OCI-LY7 (cell line): ENCODE measurements around a stretch of chr17.

- PRO-cap, result no peak
- RAMPAGE, long total RNA, result no peak
Observed at GRCh38 chr17:180466-181236, 799 bp downstream of the DOC2B start.

DNA sequence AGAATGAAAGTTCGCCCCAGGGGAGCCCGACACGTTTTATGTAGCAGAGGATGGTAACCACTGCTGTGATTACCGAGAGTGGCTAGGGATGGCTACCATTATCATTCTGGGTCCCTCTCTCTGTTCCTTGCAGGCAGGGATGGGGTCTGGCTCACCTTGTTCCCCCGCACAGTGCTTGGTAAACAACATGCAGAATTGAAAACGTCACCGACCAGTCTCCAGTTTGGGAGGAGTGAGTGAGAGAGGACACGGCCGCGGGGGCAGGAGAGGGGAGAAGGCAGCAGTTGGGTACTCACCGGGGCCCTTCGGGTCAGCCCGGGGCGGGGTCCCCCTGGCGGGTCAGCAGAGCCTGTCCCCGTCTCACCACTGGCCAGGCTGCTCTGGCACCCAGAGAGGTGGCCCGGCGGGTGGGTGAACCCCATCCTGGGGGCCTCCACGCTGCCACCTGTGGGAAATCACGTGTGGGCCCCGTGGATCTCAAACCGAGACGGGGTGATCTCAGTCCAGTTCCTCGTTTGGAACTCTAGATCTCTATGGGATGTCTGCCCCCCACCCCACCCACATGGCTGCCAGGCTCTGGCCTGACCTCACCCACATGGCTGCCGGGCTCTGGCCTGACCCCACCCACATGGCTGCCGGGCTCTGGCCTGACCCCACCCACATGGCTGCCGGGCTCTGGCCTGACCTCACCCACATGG, 34.1 kb upstream of the DOC2B start:
- PRO-cap, result no peak
- RAMPAGE, long total RNA, result no peak

DNA sequence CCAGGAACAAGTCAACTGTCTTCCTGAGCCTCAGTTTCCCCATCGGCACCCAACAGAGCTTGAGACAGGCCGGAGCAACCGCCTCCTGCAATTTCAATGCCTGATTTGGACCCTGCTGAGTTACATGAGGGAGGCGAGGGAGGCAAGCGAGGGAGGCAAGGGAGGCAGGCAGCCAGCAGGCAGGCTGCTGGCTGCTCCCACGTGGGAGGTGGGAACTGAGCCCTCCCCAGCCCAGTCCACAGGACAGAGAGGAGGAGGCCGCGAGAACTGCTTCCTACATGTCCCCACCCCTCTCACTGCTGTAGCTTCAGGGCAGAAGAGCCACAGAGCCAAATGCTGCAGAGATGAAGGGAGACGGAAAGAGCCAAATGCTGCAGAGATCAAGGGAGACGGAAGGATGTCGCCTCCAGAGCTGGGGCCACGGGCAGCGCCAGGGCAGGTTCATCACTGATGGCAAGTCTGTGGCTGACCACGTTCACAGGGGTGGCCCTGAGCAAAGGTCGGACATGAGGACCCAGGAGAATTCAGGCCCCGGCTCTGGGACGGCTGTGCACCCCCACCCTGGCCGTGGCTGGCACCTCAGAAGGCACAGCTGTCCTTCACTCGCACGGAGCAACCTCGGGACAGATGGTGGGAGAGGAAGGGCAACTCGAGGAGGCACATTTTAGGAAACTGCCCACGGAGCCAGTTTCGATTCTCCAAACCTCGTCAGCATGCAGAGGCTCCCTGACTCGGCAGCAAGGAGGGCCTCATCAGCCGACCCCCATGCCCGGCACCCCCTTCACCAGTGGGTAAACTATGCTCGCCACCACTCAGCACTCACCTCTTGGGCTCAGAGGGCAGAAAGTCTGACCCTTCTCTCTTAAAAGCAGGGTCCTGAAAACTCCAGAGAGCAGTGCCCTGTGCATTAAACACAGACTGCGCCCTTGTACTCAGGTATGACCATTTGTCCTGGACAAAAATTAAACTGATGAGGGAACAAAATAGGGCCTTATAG, 21.4 kb downstream of the RPH3AL start:
- PRO-cap, result no peak
- RAMPAGE, long total RNA, result no peak

DNA sequence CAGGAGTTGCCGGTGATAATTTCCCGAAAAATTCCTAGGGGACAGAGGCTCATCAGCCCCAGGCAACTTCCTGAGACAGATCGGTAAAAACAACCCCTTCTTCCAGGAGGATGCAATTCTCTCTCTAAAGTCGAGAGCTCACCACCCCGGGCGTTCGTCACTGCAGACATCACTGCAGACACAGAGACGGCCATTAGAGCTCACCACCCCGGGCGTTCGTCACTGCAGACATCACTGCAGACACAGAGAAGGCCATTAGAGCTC, 19.7 kb downstream of the RPH3AL start:
- PRO-cap, result no peak
- RAMPAGE, long total RNA, result no peak

DNA sequence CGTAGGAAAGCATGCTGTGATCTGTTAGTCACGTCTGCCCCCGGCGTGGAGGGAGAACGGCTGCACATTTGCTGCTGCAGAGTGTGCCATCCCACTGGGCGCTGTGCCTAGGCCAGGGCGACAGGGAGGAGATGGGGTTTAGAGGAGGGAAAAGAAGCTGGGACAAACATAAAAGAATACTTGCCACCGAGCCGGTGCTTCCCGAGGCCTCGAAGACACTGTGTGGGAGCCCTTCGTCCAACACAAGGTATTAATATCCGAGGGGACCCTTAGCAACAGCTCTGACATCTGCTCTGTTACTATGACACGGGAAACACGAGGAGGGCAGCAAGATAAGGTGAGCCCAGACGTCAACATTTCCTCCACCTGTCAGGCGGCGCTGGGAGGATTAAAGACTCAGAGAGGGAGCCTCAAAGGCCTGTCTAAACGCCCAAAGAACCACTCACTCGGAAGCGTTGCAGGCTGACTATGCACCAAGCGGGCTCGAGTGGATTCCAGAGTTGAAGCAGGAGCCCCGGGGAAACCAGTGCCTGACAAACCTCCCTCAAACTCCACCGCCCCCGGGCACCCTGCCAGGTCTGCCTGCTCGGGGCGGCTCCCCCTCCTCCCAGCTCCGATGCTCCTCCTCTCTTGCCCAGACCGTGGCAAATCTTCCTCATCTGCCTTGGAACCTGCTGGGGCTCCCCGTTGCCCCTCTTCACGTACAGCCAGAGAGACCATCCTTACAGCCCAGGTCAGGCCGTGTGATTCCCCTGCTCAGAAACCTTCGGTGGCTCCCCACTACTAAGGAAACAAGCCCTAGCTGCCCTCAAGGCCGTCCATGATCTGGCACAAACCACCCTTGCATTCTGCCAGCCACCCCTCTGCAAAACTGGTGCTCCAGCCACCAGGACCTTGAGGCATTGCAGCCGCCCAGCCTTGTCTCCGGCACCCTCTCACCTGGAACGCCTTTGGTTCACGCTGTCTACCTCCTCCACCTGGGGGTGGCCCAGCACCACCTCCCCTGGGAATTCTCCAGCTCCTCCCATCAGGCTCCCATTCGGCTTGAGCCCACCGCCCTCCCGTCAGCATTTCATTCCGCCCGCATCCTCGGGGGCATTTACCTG, 16.3 kb downstream of the RPH3AL start:
- PRO-cap, result no peak
- RAMPAGE, long total RNA, result no peak

- PRO-cap, result no peak
- RAMPAGE, long total RNA, result no peak
Observed at GRCh38 chr17:339536-340036, 13.0 kb downstream of the RPH3AL start.

DNA sequence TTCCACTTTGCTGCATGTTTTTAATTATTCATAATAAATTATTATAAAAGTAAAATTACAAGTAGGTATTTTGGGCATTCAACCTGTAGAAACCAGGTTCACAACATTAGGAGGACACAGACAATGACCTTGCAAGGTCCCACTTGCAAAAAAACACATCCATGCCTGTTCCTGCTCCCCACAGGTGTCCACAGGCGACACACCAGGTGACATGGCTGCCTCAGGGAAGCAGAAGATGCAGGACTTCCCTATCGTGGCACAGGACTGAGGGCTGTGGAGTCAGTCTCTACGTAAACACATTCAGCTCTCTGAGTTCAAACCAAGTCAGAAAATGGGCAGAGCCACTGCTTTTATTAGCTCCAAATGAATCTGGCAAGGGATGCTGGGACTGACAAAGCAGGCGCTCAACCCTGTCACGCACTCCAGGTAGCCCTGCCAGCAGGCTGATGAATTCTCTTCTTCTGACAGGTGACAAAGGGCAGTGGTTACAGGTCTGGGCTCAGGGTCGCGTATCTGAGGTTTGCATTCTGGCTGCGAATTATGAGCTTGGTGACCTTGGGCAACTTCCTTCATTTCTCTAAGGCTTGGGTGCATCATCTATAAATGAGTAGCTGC, 9.5 kb downstream of the RPH3AL start:
- PRO-cap, result no peak
- RAMPAGE, long total RNA, result no peak

GRCh38 chr17:354843-355493, 2.4 kb upstream of the RPH3AL start:
- PRO-cap, result no peak
- RAMPAGE, long total RNA, result no peak

GRCh38 chr17:535157-535868, 125.2 kb downstream of the C17orf97 start:
- PRO-cap, result no peak
- RAMPAGE, long total RNA, result no peak

DNA sequence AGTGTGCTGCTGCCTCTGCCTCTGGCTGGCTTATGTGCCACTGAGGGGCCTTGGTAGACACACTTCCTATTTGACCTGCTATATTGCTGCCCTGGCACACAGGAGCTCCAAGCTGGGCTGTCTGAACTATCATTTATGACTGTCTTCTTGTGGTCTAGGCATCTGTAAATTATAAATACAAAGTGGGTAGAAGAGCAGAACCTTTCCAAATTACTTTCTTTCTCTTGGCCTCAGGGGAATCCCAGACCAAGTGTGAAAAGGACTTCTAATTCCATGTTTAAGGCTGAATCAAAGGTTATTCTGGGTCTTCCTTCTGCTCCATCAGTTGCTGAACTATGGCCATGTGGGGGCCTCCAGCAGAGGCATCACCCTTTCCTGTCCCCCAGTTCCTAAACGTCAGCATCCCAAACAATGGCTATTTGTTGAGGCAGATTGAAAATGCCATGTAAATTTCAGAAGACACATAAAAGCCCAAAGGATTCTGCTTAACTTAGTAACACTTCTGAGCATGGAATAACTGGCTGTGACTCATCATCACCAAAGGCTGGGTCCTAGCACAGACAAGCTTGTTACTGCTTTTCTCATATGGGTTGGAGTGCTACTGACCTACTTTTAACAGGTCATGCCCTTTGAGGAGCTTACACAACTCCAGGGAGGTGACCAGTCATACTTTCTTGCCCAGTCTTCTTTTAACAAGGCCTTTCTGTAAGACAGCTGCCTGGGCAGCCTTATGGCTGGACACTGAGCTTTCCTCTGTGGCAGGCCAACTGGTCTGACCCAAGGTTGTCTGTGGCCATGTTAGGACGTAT, 149.6 kb downstream of the C17orf97 start:
- PRO-cap, result no peak
- RAMPAGE, long total RNA, result no peak

GRCh38 chr17:638744-639581, 75.7 kb downstream of the VPS53 start:
- PRO-cap, result no peak
- RAMPAGE, long total RNA, result no peak

DNA sequence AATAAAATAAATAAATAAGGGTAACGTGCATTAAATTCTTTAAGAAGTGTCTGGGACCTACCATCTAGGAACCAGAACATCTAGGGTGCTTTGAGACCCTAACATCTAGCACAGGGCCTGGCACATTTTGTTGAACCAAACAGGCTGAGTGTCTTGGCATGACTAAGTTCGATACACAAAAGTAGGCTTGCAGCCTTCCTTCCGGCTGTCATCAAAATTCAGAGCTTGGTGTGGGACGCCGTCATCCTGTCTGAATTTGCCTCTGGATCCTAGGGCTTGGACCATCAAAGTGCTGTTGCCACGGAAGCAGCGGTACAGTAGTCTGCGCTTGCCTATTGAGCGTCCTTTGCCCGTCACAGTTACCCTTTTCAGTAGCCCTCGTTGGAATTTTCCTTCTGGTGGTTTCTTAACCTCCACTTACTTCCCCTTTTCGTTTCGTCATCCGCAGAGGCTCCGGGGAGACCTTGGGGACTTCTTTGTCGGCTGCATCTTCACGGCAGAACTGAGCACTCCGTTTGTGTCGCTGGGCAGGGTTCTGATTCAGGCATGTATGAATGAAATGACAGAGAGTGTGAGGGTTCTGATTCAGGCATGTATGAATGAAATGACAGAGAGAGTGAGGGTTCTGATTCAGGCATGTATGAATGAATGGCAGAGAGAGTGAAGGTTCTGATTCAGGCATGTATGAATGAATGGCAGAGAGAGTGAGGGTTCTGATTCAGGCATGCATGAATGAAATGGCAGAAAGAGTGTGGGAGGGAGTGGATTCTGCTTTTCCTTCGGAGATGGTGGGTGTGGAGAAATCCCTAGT, 7.9 kb downstream of the TLCD3A start:
- PRO-cap, result no peak
- RAMPAGE, long total RNA, result no peak

DNA sequence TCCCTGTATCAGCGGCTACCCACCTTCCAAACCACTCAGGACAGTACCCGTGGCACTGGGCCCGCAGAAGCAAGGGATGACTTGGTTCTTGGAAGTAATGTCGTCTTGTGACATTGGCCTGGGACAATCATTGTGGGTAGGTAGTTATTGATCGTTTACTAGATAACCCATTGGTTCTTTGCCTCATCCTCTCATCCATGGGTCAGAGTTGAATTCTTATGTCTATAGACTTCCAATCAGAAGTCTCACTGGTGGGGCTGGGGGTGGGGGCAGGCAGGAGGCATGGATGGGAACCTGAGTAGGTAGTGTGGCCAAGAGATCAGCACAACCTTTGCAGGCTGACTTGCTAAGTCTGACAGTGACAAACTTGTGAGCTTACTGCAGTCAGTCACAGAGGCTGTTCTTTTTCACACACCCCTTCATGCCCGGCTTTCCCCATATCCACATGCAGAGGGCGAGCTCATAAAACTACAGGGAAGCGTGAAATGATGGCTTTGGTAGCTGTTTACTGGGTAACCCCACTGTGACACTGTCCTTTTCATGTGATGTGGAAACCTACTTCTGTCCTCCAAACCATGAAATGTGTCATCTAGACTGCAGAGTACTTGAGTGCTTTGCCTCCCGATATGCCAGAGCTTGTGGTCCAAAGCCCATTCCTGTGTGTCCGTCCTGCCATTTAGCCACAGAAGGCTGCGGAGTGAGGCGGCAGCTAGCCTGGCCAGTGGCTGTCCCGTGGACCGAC, 9.7 kb downstream of the TLCD3A start:
- PRO-cap, result no peak
- RAMPAGE, long total RNA, result no peak

- PRO-cap, result no peak
- RAMPAGE, long total RNA, result no peak
Observed at GRCh38 chr17:755861-756771, 4.1 kb upstream of the GEMIN4 start.

DNA sequence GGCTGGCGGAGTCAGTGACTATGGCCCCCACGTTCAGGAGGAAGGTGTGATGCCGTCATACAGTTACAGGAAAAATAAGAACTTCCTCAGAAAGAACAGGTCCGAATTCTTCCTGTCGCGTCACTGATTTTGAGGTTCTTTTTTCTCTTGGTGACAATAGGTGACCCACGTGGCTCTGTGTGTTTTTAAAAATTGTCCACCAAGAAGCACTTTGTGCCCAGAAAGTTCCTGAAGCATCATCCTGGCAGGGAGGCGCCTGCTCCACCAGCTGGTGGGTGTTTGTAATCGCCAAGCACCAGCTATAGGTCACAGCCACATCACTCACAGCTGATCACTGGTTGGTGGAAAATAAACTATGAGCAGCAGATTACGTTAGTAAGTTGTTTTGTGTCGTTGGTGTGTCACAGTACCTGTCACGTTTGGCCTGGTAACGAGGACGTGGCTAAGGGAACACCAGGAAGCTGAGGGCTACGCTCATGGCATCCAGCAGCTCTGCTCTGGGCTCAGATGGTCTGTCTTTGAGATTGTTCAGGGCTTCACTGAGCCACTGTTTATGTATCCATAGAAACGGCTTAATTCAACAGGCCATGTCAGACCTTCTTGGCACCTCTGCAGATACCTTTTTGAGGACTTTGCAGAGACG, 10.1 kb downstream of the MRM3 start:
- PRO-cap, result no peak
- RAMPAGE, long total RNA, result no peak

DNA sequence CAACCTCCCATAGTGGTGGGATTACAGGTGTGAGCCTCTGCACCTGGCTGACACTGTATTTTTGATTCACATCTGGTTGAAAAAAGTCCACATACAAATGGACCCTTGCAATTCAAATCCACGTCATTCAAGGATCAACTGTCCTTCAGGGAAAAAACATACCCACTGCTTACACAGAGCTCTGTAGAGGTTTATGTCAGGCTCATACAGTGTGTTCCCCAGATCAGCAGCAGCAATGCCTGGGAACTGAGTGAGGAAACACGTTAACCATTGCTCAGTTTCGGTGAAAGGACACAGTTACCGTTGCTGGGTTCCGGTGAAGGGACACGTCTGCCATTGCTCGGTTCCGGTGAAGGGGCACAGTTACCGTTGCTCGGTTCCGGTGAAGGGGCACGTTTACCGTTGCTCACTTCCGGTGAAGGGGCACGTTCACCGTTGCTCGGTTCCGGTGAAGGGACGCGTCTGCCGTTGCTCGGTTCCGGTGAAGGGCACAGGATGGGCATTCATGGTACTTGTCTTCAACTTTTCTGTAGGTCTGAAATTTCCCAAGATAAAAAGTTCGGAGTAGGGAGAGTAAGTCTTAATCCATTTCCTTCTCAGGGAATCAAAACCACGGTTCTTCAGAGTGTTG, 81.7 kb downstream of the MRM3 start:
- PRO-cap, result no peak
- RAMPAGE, long total RNA, result no peak

GRCh38 chr17:917971-918650, 61.5 kb downstream of the NXN start:
- PRO-cap, result no peak
- RAMPAGE, long total RNA, result no peak

- PRO-cap, result no peak
- RAMPAGE, long total RNA, result no peak
Observed at GRCh38 chr17:977258-977638, 2.3 kb downstream of the NXN start.

GRCh38 chr17:1029302-1029745, 32.4 kb downstream of the TIMM22 start:
- PRO-cap, result no peak
- RAMPAGE, long total RNA, result no peak

GRCh38 chr17:1046820-1047590, 50.1 kb downstream of the TIMM22 start:
- PRO-cap, result no peak
- RAMPAGE, long total RNA, result no peak